Prostate gland (tissue), 2 donors: ENCODE measurements around a stretch of chr1.

- PRO-cap, result no peak
- RAMPAGE, long total RNA, 2 experiments, result no peak in any of the 2 experiments
Observed at GRCh38 chr1:7552192-7552920, 218.7 kb upstream of the VAMP3 start.

GRCh38 chr1:7783759-7783910, 456 bp upstream of the PER3 start:
- PRO-cap, result bidirectional peak, plus-strand start at chr1:7784004, minus-strand start at chr1:7783841
- RAMPAGE, long total RNA, 2 experiments, result no peak in any of the 2 experiments

DNA sequence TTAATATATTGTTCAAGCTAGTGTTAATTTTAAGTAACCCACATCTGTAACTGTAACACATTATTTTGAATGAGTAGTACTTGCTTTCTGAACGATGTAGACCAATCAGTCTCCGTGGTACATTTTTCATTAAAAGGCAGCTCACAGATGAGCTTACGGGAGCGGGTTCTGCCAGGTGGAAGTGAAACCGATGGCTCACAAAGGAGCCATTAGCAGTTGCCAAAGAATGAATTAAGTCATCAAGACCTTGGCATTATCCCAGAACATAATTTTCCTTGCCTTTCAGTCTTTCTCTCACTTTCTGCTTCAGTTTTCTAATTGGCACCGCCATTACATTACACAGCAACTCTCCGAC, 33.5 kb upstream of the UTS2 start:
- PRO-cap, result no peak
- RAMPAGE, long total RNA, 2 experiments, result no peak in any of the 2 experiments

DNA sequence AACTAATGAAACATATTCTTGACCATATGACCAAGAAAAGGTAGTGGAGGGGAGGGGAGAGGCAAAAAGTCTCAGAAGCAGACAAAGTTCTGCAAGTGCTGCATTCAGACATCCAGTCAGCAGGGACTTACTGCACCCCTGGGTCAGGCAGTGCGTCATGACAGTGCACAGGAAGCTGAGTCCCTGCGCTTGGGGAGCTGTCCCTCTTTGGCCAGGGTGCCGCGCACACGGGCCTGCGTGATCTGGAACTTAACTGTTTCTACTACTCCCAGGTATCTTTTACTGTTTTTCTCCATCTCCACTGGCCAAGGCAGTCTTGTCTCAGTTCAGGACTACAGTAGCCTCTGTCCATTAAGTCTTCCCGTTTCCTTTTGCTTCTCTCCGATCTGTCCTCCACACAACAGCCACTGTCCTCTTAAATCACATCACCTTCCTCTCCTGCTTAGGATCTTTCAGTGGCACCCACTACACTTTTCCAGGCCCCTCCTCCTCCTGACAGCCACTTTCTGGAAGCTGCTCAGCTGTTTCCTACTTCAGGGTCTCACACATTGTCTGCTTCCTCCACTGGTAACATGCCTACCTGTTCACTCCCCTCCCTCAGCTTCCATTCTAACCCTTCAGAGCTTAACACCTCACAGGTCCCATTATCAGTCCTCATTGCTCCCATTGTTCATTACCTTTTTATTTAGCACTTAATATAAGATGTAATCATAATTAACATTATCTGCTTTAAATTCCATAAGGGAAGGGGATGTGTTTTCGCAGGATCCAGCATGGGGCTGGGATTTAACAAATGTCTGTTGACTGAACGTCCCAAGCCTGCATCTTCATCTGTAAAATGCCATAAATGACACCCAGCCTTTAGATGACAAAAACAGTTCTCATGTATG, 15.9 kb downstream of the ERRFI1 start:
- PRO-cap, result no peak
- RAMPAGE, long total RNA, 2 experiments, result no peak in any of the 2 experiments

GRCh38 chr1:8015731-8016278, 10.3 kb downstream of the ERRFI1 start:
- PRO-cap, result unidirectional peak, plus-strand start at chr1:8016051
- RAMPAGE, long total RNA, 2 experiments, result no peak in any of the 2 experiments

DNA sequence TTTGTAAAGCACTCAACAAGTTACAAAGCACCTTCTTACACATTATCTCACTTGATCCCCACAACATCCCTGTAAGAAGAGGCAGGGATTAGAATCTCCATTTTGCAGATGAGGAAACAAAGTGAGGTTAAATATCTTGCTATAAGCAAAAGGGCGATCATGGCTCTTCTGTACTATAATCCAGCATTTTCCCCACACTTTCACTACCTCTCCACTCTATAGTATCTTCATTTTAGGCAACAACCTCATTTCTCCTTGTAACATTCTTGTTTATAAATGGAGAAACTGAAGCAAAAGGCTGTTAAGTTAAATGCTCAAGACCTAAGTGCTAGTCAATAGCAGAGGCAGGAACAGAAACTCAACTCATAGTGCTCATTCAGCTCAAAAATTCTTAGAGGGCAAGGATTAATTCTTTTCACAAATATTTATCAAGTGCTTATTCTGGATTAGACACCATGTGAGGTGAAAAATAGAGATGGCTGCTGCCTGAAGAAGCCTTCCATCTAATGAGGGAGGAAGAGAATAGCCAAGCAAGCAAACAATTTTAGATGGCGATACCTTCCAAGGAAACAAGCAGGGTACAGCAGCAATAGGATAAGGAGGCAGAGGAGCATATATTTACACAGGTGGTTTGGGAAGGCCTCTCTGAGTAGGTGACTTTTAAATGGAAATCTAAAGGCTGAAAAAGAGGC, 3.6 kb downstream of the ERRFI1 start:
- PRO-cap, result no peak
- RAMPAGE, long total RNA, 2 experiments, result no peak in any of the 2 experiments

DNA sequence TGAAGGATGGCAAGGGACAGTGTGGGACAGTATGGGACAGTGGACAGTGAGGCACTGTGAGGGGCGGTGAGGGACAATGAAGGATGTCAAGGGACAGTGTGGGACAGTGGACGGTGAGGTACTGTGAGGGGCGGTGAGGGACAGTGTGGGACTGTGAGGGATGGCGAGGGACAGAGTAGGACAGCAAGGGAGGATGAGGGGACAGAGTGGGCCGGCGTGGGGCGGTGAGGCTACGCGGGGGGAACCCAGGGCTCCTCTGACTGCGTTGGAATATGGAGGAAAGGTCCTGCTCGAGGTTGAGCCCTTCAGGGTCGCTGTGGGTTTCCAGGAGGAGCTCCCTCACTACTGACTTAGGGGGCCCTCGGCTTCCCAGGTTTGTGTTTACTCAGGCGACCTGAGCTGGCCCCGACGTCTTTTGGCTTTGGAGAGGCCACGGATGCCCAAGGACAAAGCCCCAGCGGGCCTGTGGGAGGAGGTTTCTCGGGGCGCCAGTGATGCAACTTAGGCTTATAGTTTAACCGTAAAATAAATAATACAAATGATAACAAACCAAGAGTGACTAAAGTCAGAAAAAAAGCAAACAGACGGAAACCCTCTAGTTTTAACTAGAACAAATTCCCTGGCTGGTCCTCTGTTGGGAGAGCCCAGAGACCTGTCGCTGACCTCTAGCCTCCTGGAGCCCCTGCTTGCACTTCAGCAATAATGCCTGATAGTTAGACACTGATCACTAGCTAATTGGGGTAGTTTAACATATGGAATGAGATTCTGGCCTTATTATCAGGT, 1.1 kb upstream of the ERRFI1 start:
- PRO-cap, result no peak
- RAMPAGE, long total RNA, 2 experiments, result no peak in any of the 2 experiments

GRCh38 chr1:8122659-8123148, 96.6 kb upstream of the ERRFI1 start:
- PRO-cap, result no peak
- RAMPAGE, long total RNA, 2 experiments, result no peak in any of the 2 experiments

- PRO-cap, result no peak
- RAMPAGE, long total RNA, 2 experiments, result no peak in any of the 2 experiments
Observed at GRCh38 chr1:8154612-8155090, 128.5 kb upstream of the ERRFI1 start.

- PRO-cap, result bidirectional peak, plus-strand start at chr1:8169956, minus-strand start at chr1:8169877
- RAMPAGE, long total RNA, 2 experiments, result no peak in any of the 2 experiments
Observed at GRCh38 chr1:8169781-8170611, 143.9 kb upstream of the ERRFI1 start.

GRCh38 chr1:8350322-8350819, 32.5 kb downstream of the SLC45A1 start:
- PRO-cap, result no peak
- RAMPAGE, long total RNA, 2 experiments, result no peak in any of the 2 experiments

- PRO-cap, result no peak
- RAMPAGE, long total RNA, 2 experiments, result no peak in any of the 2 experiments
Observed at GRCh38 chr1:8352386-8352876, 34.5 kb downstream of the SLC45A1 start.

- PRO-cap, result no peak
- RAMPAGE, long total RNA, 2 experiments, result start-site peak on the minus strand in 1 of 2 experiments, at chr1:8359392-8359453 at its widest, 20 reads per replicate
Observed at GRCh38 chr1:8359226-8359774, 41.4 kb downstream of the SLC45A1 start.

- PRO-cap, result no peak
- RAMPAGE, long total RNA, 2 experiments, result no peak in any of the 2 experiments
Observed at GRCh38 chr1:8363790-8364283, 45.9 kb downstream of the SLC45A1 start.

GRCh38 chr1:8390173-8390537, 72.2 kb downstream of the SLC45A1 start:
- PRO-cap, result no peak
- RAMPAGE, long total RNA, 2 experiments, result no peak in any of the 2 experiments

DNA sequence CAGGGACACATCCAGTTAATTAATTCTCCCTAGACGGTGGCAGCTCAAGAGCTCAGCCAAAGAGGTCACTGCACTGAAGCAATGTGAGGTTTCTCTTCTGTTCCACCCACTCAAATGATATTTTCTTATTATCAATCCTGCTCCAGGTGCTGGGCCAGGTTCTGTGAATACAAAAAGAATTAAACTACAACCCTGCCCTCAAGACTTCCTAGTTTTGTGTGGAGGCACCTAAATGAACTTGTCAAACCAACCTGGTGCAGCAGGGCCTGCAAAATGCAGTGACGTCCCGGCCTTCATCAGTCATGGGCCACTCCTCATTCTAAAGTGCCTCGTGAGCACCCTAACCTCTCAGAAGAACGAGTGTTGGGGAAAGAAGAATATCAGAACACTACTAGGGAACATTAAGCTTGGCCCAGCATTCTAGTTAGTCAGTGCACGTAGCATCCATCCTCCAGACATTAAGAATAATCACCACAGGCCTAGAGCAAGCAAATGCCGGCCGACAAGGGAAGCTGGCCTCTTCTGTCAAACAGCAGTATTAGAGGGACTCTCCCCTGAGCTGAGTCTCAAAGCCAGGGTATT, 137.8 kb downstream of the SLC45A1 start:
- PRO-cap, result no peak
- RAMPAGE, long total RNA, 2 experiments, result no peak in any of the 2 experiments

GRCh38 chr1:8463147-8463842, 145.4 kb downstream of the SLC45A1 start:
- PRO-cap, result no peak
- RAMPAGE, long total RNA, 2 experiments, result start-site peak on the minus strand in 1 of 2 experiments, at chr1:8463280-8463599 at its widest, 6 reads per replicate

- PRO-cap, result no peak
- RAMPAGE, long total RNA, 2 experiments, result no peak in any of the 2 experiments
Observed at GRCh38 chr1:8523391-8524155, 205.7 kb downstream of the SLC45A1 start.

GRCh38 chr1:8783686-8784610, 33.5 kb downstream of the RERE start:
- PRO-cap, result no peak
- RAMPAGE, long total RNA, 2 experiments, result no peak in any of the 2 experiments

GRCh38 chr1:8815342-8816319, 1.8 kb downstream of the RERE start:
- PRO-cap, result no peak
- RAMPAGE, long total RNA, 2 experiments, result no peak in any of the 2 experiments